Occipital lobe (tissue), 2 donors: ENCODE measurements around the gene COL5A1.

GRCh38 chr9:134412821-134413328 is 86.6 kb downstream of the RXRA start:
- RAMPAGE, long total RNA = no peak

DNA sequence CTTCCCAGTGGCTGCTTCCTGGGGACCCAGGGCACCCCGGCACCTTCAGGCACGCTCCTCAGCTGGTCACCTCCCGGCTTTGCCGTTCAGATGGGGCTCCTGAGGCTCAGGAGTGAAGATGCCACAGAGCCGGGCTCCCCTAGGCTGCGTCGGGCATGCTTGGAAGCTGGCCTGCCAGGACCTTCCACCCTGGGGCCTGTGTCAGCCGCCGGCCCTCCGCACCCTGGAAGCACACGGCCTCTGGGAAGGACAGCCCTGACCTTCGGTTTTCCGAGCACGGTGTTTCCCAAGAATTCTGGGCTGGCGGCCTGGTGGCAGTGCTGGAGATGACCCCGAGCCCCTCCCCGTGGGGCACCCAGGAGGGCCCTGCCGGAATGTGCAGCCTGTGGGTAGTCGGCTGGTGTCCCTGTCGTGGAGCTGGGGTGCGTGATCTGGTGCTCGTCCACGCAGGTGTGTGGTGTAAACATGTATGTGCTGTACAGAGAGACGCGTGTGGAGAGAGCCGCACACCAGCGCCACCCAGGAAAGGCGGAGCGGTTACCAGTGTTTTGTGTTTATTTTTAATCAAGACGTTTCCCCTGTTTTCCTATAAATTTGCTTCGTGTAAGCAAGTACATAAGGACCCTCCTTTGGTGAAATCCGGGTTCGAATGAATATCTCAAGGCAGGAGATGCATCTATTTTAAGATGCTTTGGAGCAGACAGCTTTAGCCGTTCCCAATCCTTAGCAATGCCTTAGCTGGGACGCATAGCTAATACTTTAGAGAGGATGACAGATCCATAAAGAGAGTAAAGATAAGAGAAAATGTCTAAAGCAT is 113.2 kb downstream of the RXRA start:
- RAMPAGE, long total RNA = no peak

- RAMPAGE, long total RNA = no peak
These were observed 129.9 kb downstream of the RXRA start for GRCh38 chr9:134455869-134456894.

DNA sequence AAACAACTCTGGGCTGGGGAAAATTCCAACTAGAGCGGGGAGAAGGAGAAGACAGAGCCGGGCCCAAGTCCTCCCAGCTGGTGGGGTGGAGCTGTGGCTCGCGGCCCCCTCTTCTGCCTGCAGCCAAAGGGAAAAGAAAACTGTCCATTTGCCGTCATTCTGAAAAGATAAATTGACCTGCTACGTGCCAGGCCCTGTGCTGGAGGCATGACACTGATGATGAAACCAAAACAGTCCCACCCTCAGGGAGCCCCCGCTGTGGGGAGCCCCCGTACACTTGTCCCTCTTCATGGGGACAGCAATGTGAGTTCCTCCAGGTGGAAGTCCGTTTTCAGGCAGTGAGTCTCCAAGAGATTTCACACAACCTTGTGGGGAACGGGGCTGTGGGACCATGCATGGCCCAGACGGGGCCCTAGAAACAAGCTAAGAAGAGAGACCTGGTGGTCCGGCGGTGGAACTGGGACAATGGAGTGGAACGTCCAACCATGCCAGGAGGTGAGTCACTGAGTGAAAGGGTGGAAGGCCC is 114.8 kb upstream of the COL5A1 start:
- RAMPAGE, long total RNA = no peak

DNA sequence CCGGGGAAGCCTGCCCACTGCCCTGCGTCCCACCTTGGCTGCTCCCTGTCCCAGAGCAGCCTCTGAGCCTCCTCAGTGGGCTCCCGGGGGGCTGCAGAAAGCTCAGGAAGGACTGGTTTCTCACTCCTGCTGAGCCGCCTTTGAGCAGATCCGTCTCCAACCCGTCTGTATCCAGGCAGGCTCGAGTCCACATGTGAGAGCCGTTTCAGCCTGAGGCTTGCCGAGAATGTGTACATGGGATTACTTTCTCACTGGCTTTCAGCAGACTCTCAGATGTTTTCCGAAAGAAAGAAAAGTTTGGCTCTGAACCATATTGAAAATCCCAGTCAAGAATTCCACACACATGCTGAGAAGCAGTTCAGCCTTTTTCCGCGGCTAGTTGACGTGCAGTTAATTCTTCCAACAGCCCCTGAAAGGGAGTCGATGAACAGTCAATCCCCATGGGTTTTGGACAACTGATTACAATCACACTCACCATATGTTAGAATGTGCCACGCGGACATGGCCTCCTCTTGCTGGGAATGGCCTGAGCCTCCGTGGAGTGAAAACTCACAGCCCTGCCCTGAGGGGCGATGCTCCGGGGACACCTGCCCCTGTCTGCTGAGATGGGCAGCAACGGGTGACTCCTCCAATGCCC is 95.2 kb upstream of the COL5A1 start:
- RAMPAGE, long total RNA = no peak

DNA sequence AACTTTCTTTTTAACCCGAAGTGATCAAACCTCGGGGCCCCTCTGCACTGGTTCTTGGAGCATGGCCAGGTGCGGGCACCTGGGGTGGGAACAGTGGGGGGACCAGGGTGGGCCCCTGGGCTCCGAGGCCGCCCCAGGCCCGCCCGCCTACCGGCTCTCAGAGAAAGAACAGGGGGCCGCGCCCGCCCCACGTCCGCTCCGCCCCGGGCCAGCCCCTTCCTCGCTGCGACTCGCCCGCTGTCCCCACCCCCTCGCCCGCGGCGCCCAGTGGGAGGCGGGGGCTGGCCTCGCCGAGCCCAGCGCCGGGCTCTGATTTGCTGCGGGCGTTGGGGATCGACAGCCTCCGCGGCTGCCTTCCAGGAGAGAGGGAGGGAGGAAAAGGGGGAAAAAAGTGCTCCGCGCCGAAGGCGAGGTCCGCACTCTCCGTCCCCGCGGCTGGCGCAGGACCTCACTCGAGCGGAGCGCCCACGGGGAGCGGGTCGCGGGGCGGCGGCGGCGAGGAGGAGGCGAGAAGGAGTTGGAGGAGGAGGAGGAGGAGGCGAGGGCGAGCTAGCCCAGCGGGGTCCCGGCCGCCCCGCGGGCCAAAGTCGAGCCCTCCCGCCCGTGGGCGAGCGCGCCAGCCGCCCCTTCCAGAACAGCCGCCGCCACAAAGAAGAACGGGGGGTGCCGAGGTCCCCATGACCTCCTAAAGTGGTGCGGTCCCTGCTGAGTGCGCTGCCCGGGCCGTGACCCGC is at the start of gene COL5A1:
TSS of gene COL5A1 (plus strand) at position 413 of the 734 bp plus-strand sequence.
- RAMPAGE, long total RNA = no peak

- RAMPAGE, long total RNA = no peak
These were observed 7.5 kb downstream of the COL5A1 start for GRCh38 chr9:134648822-134649831.

- RAMPAGE, long total RNA = no peak
These were observed 82.9 kb downstream of the COL5A1 start for GRCh38 chr9:134724458-134724917.

- RAMPAGE, long total RNA = no peak
These were observed 71.5 kb upstream of the FCN2 start for GRCh38 chr9:134809029-134809525.

- RAMPAGE, long total RNA = no peak
These were observed 8.2 kb upstream of the FCN2 start for GRCh38 chr9:134872369-134872884.

DNA sequence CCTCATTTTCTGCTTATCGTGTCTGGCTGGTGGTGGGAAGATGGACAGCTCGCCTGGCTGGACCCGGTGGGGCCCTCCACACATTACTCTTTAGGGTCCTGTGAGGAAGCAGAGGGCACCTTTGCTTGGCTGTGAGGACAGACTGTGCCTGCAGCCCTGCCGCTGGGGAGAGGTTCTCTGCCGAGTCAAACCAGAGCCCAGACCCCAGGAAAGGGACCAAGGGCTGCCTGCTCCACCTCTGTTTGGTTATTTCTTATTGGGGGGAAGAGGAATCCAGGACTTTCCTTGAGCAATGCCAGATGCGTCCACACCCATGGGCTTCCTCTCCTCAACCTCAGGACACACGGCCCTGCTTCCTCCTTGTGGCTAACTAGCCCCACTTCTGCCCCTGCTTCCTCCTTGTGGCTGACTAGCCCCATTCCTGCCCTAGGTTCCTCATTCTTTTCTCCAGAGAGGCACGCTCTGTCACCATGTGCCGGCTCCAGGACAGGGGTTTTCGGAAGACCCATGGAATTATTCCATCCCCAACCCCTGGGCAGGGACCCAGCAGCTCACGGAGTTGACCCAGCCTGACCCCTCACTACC is 11.4 kb upstream of the FCN1 start:
- RAMPAGE, long total RNA = no peak

DNA sequence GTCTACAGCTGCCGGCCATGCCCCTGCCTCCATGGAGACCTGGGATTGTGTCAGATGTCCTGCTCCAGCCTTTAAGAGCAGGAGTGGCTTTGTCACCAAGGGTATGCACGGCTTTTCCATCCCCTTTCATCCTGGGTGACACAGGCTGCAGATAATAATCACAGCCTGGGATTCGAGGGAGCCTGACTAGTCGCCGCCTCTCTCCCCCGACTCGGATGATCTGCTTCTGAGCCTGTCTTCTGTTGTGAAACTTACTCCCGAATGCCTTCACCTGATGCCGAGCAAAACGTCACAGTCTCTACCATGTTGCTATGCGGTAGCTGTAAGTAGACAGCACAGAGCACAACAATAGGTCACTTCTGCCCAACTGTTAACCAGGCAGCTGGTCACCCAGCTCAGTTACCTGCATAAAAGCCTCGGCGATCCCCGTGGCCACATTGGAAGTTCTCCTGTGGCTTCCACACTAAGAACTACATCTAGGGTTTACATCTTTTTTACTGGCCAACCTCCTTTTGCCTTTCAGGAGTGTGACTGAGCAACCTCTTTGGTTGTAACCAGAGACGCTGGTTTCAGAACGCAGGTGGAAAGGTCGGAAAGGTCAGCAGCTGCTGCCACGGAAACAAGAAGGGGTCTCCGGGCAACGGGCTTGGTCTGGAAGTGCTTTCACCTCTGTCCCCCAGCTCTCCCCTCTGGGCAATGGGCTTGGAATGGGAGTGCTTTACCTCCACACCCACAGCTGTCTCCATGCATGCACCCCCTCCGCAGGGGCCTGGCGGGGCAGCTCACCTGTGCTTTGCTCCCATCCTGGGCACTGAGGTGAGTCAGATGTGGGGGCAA is 7.7 kb upstream of the PPP1R26 start:
- RAMPAGE, long total RNA = no peak

- RAMPAGE, long total RNA = no peak
These were observed 24.7 kb downstream of the CAMSAP1 start for GRCh38 chr9:135882527-135883130.

DNA sequence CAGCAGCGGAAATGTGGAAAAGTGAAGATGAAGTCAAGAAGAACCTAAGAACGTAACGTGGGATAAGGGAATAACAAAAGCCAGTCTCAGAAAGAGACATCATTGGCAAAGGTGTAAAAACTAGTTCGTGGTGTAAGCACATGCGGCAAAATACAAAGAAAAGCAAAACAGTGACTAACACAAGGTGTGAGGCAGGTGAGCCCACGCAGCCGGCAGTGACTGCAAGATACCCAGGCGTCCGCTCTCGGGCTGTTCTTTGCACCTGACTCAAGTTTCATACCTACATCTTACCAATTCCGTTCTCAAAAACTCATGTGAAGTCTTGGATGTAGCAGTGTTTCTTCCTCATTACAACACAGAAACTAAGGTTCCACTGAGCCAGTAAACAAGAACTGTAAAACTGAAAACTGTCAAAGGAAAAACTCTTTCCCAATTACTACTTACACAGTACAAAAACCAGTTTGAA is 1.7 kb downstream of the CAMSAP1 start:
- RAMPAGE, long total RNA = no peak

DNA sequence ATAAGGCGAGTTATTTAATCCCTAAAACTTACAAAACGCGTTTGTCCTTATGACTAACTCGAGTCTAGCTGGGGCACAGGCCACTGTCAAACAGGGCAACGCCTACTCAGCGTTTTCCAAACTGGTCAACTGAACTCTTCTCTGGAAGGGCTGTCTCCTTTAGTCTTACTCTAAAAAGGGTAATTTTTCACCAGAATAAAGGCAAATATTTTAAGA is 1.4 kb downstream of the CAMSAP1 start:
- RAMPAGE, long total RNA = no peak

DNA sequence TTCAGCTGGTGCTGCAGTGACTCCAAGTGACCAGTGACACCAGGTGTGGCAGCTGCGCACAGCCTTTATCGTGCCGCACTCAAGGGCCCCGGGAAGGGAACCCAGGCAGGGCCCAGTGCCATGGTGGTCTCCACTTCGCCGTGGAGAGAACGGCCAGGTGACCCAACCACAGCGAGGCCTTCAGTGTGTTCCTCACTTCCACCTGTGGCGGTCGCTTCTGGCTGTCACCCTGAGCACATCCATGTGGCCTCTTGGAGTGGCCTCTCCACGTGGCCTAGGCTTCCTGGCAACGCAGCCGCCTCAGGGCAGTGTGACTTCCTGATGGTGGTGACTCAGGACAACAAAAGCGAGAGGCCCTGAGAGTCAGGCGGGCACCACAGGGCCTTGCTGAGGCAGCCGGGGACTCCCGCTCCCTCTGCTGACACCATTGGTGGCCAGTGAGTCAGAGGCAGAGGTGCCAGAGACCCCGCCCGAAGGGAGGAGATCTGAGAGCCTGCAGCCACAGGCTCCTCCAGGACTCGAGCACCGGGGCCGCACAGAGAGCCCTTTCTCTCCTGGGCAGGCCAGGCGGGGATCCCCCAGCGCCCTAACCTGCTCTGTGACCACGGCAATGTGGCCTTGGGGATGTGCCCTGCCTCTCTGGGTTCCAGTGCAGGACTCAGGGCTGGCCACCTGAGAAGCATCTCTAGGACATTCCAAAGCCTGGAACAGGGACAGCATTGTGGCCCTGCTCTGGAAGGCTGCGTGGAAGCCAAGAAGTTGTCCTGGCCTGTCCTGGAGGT is 19.5 kb upstream of the CAMSAP1 start:
- RAMPAGE, long total RNA = no peak

DNA sequence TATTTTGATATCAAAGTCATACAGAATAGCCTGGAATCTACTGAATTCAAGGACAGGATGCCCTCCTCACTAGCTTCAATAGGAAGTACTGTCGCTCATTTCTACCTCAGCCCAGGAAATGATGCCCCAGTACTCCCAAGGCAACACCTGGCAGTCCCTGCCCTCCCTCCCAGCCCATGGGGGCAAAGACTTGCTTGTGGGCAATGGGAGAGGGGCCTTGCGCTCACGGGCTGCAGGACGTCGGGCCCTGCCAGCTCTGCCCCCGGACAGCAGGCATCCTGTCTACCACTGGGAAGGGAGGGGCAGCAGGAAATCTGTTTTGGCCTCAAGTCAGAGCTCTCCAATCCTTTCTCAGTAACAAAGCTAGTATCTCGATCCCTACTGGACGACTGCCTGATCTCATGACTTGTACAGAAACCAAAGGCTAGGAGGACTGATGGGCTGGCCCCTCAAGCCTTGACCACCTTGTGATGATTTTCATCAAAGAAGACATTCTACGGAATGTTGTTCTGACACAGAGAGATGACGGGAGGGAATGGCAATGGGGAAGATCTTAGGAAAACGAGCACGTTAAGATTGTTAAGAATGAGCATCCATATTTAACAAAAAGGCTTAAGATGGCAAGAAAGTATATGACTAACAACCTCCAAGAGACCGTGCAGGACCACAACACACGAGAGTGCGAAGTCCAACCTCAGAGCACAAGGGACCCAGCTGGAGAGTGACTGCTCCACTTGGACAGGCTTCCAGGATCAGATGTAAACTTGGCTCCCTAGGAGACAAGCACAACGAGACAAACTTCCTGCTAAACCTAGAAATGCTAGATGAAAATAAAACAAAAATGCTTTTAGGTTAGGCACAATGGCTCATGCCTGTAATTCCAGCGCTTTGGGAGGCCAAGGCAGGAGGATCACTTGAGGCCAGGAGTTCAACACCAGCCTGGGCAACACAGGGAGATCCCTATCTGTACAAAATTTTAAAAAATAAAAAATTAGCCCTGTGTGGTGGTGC is 19.4 kb downstream of the UBAC1 start:
- RAMPAGE, long total RNA = no peak

DNA sequence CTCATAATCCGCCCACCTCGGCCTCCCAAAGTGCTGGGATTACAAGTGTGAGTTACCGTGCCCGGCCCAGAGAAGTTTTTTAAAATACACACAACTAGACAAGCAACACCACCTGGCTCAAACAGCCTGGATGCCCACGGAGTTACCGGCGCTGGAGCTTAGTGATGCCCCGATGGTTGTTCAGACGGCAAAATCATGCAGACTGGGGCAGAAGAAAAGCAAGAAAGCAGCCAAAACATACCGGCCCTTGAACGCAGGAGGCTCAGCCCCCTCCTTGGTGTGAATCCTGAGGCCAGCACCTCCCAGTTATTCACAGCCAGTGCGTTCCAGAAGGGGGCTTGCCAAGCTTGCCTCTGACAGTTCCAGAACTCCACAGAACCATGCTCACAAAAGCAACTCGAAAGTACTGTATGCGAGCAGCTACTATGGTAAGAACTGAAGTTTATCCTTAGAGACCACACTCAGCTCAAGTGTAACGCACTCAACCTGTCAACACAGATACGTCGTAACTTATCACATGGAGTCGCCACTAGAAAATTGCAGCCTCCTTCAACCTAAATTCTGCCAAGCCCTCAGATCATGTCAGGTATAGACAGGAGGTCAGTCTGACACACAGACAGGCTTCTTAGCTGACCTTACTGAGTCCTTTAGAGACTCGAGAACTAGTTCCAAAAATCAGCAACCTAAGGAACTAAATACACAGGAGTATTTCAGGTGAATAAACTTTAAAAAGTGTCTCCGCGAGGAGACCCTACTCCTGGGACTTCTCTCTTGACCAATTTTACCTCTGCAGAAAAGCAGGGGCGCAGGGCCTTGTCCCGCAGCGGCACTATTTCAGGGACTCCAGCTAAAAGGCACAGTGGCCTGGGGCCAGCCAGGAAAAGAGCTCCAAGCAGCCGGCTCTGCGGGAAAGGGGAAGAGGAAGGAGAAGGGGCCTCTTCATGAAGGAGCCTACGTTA is 1.3 kb downstream of the UBAC1 start:
- RAMPAGE, long total RNA = no peak

GRCh38 chr9:135994916-135995255 is 33.7 kb upstream of the UBAC1 start:
- RAMPAGE, long total RNA = no peak

DNA sequence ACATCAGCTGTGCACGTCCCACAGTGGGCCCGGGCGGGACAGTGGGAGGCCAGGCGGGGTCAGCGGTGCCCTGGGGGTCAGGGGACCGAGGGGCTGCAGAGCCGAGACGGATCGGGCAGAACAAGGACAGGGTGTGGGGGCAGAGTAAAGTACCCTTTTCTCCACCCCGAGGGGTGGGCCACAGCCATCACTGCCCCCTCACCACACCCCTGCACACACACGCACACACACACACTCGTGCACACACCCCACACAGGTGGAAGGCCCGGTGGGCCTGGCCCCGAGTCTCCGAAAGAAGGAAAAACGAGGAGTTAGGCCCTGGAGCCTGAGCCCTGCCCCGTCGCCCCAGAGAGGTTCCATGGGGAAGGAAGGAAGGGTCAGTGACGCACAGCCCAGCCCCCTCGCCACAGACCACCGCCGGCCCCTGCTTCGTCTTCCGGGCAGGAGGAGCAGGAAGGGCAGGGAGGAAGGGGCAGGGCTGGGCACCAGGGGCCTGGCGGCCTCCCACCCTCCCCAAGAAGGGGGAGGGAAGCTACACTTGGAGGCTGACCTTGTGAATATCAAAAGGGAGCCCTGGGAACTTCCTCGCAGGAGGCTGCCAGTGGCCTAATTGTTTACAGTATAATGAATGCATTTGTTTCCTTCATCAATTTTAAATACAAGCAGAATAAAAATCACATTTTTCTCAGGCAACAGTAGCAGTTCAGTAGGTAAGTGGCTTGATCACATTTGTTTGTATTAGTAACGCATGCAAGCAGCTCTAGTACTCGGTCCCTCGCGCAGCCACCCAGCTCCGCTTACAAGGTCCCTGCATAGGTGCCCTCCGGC is 49.8 kb upstream of the UBAC1 start:
- RAMPAGE, long total RNA = no peak